HT1080 (cell line): ENCODE data around the gene HSD17B7.

RAMPAGE:
- cytosol, long total RNA: no peak
- long total RNA: no peak
- nucleus, long total RNA: no peak
Measured at GRCh38 chr1:161801918-161802269, 35.8 kb downstream of the ATF6 start.

GRCh38 chr1:161961963-161962814, 61.5 kb downstream of the OLFML2B start:
RAMPAGE:
- cytosol, long total RNA: no peak
- long total RNA: no peak
- nucleus, long total RNA: no peak

DNA sequence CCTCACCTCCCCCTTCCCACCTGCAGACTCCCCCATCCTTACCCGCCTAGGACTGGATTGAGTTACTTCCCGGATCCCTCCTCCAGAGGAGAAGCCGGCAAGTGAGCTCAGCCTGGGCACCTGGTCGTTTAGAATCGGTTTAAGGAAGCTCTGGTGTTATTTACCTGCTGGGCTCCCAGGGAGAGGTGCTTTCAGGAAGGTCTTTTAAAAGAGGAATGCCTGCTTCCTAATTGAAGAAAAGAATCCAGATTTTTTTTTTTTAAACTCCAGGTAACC, 946 bp downstream of the NOS1AP start:
RAMPAGE:
- cytosol, long total RNA: no peak
- long total RNA: no peak
- nucleus, long total RNA: no peak

DNA sequence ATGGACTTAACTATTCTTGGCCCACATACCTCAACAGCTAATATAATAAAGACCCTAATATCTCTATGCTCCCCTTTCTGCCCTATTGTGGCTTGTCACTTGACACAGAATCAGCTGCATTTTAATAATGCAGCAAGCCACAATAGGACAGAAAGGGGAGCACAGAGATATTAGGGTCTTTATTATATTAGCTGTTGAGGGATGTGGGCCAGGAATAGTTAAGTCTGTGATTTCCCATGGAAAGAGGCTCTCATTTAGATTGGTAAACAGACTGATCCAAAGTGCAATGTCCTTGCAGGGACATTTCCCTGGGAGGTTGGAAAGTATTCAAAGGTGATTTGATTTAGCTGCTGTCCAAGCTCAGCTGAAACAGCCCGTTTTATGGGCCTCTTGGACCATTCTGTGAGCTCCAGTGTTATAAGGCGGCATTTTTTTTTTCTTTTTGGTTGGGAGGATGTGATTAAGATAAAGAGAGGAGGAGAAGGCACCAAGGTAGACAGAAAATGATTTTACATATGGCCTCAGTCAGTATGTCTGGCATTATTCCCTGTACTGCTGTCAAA, 61.9 kb downstream of the NOS1AP start:
RAMPAGE:
- cytosol, long total RNA: no peak
- long total RNA: no peak
- nucleus, long total RNA: no peak

GRCh38 chr1:162360786-162361438, 15.7 kb downstream of the SPATA46 start:
RAMPAGE:
- cytosol, long total RNA: no peak
- long total RNA: no peak
- nucleus, long total RNA: no peak

GRCh38 chr1:162363869-162364191, 12.8 kb downstream of the SPATA46 start:
RAMPAGE:
- cytosol, long total RNA: no peak
- long total RNA: no peak
- nucleus, long total RNA: no peak

DNA sequence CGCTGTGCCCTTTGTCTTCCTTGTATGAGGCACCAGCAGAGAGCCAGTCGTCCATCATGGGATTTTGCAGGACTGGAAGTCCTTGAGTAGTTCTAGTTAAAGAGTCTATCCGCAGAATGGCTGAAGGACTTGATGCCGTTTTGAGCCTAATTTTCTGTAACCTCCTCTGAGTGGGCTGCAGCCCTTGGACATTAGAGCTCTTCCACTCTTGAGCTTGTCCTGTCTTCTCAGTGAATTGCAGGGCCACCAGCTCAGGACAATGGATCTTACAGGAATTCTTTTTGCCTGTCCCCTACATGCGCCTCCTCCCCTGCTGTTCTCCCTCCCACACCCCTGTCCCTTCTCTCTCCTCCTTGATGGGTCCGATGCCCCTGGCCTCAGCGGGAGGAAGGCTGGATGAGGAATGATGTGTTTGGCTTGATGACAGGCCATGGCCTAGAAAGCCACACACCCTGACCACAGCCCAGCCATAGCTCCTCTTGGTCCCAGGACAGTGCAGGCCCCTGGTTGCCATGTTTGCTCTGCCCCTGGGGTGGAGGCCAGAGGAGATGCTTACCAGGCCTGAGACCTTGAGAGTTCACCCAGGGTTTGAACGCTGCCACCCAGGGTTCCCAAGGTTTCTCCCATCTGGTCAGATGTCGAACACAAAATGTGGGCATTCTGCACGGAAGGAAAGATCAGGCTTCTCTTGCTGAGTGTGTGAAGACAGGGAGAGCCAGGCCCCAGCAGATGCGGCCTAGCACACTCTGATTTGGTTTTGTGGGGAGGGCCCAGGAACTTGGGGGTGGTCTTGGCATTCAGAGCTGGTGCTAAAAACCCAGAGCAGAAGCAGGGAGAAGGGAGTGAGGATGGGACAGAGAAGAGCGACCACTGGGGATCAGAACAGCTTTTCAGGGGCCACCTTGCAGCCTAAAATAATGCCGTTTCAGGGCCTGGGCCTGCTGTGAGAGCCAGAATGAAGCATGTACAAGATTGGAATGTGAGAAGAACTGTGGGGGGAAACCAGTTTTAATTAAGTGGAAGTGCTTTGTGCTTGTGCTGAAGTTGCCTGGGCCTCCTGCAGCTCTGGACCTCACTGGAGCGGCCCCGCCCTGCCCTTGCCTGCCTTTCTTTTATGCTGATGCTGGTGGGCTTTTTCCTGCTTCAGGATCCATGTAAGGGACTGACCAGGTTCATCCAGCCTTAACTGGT, 2.6 kb downstream of the C1orf226 start:
RAMPAGE:
- cytosol, long total RNA: no peak
- long total RNA: no peak
- nucleus, long total RNA: no peak

RAMPAGE:
- cytosol, long total RNA: no peak
- long total RNA: no peak
- nucleus, long total RNA: no peak
Measured at GRCh38 chr1:162552158-162552804, 9.2 kb upstream of the UAP1 start.

GRCh38 chr1:162690583-162691800, 58.7 kb downstream of the DDR2 start:
RAMPAGE:
- cytosol, long total RNA: no peak
- long total RNA: no peak
- nucleus, long total RNA: no peak

GRCh38 chr1:162703675-162703971, 71.4 kb downstream of the DDR2 start:
RAMPAGE:
- cytosol, long total RNA: no peak
- long total RNA: no peak
- nucleus, long total RNA: no peak

GRCh38 chr1:162719639-162720292, 70.7 kb upstream of the HSD17B7 start:
RAMPAGE:
- cytosol, long total RNA: no peak
- long total RNA: no peak
- nucleus, long total RNA: no peak

DNA sequence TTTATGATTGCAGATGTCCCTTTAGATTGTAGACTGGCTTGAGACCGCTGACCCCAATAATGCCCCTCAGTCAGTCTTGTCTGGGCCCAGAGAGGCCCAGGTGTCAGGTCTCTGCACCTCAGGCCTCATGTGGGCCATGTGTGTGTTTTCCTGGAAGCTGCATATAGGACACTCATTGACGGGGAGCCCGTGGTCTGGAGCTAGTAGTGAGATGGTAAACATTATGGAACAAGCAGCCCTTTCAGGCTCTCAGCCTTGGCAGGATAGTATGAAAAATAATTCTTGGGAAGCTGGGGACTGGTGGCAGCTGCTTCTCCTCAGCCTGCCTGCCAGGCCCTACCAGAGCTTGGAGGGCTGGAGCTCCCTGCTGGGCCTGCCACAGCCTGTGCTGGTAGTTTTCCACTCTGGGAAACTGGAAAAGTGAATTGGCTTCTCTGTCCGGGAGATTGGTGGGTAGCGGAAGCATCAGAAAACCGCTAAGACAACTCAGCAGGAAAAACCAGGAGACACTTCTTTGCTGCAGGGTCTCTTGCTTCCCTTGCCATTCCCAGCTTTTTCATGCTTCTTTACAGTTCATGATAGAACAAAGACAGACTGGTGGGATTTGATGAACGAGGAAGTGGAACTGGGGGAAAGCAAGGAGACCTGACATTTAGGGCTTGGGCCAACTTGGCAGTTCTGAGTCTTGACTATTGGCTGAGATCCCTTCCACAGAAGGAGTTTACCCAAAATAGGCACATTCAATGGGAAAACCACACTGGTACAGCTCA, 57.7 kb upstream of the HSD17B7 start:
RAMPAGE:
- cytosol, long total RNA: no peak
- long total RNA: no peak
- nucleus, long total RNA: no peak

DNA sequence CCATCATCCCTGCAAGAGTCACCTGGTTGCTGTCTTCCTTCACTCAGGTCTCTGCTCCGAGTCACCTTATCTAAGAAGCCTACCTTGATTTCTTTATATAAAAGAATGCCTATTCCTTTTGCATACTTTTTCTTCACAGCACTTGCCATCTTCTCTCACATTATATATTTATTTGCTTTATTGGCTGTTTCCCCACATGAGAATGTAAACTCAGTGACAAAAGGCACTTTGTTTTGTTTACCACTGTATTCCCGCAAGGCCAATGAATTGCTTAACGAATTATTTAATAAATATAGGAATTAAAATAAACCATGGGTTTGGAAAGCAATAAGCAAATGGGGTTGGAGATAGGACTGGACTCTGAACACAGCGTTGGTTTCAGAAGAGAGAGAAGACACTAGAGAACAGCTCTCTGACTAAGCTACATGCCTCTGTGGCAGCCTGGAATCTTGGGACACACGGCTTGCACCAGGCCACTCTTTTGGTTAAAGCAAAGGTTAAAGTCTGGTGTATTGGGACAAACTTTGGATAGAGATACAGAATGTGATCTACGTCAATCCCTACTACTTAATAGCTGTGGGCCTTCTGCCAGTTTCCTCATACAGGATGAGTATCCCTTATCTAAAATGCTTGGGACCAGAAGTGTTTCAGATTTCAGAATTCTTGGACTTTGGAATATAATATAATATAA, 49.9 kb upstream of the HSD17B7 start:
RAMPAGE:
- cytosol, long total RNA: no peak
- long total RNA: no peak
- nucleus, long total RNA: no peak

DNA sequence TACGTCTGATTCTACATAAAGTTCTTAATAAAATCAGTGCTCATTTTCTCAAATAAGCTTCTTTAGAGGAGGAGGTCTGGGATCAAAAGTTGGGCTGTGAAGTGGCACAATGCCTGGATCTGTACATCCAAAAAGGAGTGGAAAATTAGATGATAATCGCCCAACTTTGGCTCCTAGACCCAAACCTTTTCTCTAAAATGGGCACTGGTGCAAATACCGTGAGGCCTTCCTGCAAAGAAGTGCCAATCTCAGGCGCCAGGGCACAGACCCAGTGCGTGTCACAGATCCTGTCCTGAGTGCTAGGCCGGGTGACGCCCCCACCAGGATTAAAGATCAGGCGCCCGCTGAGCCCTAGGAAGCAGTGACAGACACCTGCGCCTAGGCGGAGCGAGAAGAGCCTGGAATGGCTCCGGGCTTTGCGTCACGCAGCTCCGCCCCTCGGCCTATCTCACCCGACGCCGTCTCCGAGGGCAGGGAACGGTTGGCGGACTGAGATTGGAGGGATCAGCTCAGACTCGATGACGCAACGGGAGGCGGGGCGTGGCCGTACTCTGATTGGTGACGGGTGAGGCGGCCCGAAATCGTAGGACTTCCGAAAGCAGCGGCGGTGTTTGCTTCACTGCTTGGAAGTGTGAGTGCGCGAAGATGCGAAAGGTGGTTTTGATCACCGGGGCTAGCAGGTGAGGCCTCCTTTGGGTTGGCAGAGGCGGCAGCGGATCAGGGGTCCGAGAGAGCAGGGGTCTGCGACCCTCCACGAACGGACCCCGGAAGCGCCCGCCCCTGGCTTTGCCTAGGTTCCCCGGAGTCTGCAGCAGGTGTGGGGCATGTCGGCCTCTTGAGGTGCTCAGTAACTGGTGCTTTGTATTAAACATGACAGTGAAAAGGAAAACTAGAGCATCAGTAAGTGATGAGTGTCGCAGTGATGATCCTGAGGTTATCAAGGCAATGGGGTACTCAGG, at the start of gene HSD17B7:
HSD17B7 (plus strand) TSS at position 547 of the 959 bp plus-strand sequence.
RAMPAGE:
- cytosol, long total RNA: no peak
- long total RNA: no peak
- nucleus, long total RNA: no peak

DNA sequence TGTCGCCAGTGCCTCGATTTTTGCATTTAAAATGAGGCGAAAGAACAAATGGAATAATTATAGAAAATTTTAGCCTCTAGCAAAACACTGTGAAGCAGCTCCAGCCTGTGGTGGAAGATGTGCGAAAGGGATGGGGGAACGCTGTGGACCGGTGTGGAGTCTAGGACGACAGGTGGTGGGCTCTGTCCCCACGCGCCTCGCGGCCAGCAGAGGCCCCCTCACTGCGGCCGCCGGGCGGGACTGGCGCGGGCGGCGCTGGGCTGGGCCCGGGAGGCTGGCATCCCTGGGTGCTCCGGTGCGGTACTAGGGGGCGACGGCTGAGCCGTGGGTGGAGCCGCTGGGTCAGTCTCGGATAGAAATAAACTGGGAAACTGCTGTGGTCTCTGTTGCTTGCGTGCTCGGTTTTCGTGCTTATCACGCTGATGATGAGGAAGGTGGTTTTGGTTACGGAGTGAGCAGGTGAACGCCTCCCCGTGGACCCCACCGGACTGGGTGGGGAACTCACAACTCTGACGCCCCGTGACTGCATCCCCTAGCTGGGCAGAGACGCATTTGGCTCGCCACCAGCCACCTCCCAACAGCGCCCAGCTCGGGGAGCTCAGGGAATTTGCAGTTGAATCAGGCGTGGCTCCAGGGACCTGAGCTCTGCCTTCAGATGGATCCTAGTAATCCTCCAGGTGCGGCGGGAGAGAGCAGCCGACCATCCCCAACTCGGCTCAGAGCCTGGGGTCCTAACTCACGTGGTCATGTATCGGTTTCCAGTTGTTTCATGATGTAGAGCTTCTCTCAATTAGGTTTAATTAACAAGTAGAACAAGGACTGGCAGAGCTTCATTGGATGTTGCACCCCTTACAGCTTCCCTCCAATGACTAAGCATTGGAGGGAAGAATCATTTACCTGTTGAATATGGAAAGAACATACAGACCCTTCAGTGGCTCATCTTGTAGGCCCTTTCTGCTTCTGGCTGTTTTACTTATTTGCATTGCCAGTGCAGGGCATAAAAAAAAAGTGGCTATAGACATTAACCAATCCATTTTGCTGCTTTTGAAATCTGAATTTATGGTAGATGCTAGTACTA, 32.1 kb downstream of the HSD17B7 start:
RAMPAGE:
- cytosol, long total RNA: no peak
- long total RNA: no peak
- nucleus, long total RNA: no peak

DNA sequence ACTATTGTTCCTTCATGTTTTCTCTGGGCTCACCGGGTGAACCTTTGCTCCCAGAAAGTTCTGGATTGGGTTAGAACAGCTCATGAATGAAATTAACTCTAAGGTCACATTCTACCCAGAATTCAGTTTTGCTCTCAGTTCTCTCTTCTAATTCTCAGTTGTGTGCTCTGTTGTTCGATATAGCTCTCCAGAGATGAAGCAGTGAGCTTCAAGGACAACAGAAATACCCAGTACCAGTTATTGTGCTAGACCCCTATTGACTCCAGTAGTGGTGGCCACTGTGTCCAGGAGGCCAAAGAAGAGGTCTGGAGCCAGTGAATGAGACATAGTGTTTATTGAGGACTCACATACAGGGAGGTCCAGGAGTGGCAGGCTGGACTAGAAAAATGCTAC, 26.8 kb downstream of the CCDC190 start:
RAMPAGE:
- cytosol, long total RNA: no peak
- long total RNA: no peak
- nucleus, long total RNA: no peak

DNA sequence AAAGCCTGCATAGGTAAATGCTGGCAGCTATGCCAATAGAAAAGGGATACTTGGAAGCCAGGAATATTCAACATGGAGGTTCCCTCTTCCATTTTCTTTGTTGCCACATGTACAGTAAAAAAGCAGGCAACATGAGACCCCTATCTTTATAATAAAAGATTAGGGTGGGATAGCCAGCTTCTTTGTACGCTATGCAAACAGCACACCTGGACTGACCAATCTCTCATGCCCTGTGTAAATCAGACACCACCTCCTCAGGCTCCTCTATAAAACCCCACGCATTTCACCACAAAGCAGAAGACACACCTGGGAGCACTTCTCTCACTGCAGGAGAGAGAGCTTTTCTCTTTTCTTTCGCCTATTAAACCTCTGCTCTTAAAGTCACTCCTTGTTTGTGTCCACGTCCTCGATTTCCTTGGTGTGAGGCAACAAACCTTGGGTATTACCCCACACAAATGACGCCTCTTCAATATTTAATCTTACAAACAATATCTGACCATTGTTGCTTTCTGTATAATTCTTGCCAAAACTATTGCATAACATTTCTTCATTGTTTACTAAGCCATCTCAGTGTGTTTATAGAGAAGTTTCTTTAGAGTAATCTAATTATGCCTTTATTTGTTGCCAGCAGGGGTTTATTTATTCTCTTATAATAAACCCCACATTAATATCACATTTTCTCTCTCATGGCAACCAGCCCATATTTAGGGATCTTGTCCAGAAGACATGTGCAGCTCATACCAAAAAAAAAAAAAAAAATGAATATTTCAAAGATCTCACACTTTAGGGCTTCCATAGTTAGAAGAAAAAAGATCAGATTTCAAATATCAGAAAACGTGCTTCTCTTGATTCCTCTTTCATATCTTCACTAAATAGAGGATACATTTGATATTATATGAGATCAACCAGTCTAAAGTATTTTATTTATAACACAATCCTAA, 31.6 kb upstream of the NUF2 start:
RAMPAGE:
- cytosol, long total RNA: no peak
- long total RNA: no peak
- nucleus, long total RNA: no peak

RAMPAGE:
- cytosol, long total RNA: no peak
- long total RNA: no peak
- nucleus, long total RNA: no peak
Measured at GRCh38 chr1:163422997-163423458, 101.3 kb downstream of the NUF2 start.

DNA sequence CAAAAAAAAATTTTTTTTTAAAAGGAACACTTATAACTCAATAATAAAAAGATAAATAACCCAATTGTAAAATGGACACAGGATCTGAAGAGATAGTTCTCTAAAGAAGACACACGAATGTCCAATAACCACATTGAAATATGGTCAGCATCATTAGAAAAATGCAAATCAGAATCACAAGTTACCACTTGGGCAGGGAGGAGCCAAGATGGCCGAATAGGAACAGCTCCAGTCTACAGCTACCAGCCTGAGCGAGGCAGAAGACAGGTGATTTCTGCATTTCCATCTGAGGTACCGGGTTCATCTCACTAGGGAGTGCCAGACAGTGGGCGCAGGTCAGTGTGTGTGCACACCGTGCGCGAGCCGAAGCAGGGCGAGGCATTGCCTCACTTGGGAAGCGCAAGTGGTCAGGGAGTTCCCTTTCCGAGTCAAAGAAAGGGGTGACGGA, 100.0 kb upstream of the PBX1 start:
RAMPAGE:
- cytosol, long total RNA: no peak
- long total RNA: no peak
- nucleus, long total RNA: no peak

DNA sequence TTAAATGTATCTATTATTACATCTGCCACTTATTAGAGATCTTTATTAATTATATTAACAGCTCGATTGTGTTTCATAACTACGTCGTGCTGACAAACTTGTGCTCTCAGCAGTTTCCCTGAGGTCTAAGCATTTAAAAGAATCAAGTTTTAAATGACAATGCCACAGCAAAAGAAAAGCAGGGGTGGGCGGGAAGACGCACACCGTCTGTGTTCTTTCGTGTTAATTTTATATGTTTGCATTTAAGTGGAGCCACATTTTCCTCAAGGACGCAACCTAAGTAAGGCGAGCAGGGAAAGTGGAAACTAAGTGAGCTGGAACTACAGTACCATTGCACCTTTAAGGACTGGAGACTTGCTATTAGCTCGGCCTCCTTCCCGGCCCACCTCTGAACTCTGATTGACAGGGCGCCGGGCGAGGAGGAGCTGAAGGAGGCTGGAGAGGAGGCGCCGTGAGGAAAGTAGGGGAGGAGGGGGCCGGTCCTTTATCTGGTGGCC, 450 bp upstream of the PBX1 start:
RAMPAGE:
- cytosol, long total RNA: no peak
- long total RNA: no peak
- nucleus, long total RNA: no peak